Measurements from ENCODE around the genes FAM217B and SS18L1.

GRCh38 chr20:59035457-59035692 lies 3.2 kb upstream of the ATP5F1E start:
- PRO-cap = no peak

- PRO-cap = no peak
Observed at GRCh38 chr20:59040505-59040956, 2.1 kb downstream of the PRELID3B start.

GRCh38 chr20:59723267-59723630 lies 118.9 kb downstream of the PHACTR3 start:
- PRO-cap = no peak

DNA sequence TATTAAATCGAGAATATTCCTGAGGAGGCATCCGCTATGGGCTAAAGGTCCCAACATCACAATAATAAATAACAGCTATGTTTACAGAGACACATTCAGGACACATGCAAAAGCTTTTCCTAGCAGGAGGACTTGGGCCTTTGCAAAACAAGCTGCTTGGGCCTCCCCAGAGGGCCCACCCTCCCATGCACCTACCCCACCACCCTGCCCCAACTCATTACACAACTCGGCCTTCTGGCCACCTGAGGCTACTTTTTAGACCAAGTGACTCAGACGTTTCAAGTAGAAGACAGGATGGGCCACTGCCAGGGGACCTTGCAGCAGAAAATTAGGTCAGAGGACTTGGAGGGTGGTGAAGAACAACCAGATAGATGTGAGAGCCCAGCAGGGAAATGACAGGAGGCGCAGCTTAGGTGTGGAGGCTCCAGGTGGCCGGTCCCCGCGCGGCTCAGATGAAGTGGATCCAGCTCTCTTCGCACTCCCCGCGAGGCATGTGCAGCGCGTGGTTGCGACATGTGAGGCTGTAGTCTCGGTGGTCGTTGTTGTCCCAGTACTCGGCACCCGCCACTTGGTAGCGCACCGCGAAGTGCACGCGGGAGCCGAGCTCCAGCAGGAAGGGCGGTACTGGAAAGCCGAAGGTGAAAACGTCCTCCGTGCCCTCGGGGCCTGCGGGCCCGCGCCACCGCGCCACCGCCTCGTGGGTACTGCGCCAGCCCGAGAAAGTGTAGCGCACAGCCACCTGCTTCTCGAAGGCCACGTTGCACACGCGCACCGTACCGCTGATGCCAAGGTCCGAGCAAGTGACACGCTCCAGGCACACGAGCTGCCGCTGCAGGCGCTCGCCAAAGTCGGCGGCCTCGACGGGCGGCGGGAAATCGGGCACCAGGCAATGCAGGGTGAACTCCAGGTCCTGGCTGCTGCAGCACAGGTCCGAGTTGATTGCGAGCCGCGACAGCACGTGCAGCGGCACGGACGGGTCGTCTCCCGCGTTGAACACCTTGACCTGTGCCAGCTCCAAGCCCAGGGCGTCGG lies 1.2 kb downstream of the PPP1R3D start:
- PRO-cap = no peak

GRCh38 chr20:59940096-59941471 lies at the start of gene FAM217B:
Gene FAM217B (plus strand): TSS chr20:59940389.
- PRO-cap = bidirectional peak, plus-strand start at chr20:59940389, minus-strand start at chr20:59940293; unidirectional peak, minus-strand start at chr20:59940833; bidirectional peak, plus-strand start at chr20:59940853, minus-strand start at chr20:59940833

GRCh38 chr20:59993753-59994448 lies 35.7 kb downstream of the CDH26 start:
- PRO-cap = no peak

- PRO-cap = no peak
Observed at GRCh38 chr20:60054570-60055073, 96.4 kb downstream of the CDH26 start.

- PRO-cap = no peak
Observed at GRCh38 chr20:60087259-60088030, 129.2 kb downstream of the CDH26 start.

GRCh38 chr20:60750212-60750765 lies 501.8 kb upstream of the CDH4 start:
- PRO-cap = no peak

DNA sequence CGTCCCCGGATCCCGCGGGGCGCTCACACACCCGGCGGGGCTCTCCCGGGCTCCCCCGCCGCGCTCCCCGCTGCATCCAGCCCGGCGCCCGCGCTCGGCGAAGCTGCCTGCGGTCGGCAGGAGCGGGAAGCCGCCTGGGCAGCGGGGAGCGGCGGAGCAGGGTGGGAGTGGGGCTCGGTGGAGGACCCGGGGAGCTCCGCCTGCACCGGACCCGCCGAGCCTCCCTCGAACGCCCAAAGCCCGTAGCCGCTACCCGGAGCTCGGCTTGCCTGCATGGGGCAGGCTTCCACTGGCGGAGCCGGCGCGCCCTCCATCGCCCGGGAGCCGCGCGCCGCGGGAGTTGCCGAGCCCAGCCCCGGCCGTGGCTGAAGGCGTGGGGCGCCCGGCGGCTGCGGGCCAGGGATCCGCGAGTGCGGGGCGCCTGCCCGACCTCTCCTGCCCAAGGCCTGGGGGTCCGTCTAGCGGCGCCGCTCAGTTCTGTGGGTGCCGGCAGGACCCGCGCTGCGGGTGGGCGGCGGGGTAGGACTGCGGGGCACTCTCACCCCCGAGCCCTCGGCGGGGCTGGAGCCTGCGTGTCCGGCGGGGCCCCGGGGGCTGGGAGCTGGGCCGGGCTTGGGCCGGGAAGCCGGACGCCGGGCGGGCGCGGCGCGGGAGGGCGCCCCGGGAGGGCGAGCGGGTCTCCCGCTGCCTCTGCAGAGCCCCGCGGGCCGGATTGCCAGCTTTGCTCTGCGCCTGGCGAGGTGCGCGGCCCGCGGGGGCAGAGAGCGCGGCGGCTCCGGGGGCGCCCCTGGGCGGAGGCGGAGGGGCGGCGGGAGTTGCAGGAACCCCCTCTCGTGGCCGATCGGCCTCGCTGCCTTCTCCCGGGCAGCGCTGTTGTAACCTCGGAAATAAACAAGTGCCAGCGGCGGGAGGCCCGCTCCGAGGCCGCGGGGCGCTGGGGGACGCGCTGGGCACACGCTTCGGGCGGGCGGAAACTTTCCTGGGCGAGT lies 857 bp downstream of the CDH4 start:
- PRO-cap = no peak

DNA sequence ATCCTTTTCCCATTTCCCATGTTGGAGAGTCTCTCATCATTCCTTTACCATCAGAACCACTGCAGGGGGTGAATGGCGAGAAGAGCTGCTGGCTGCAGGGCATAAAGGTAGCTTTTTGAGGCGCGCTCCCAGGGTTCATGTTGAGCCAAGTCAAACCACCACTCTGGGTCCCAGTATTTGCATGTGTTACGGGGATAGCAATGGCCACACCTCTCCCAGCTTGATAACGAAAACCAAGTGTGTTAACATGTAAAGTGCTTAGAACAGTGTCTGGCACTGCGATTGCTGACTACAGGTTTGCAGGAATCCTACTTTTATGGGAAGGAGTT lies 396.5 kb downstream of the CDH4 start:
- PRO-cap = no peak

- PRO-cap = unidirectional peak, plus-strand start at chr20:62121511; unidirectional peak, plus-strand start at chr20:62121552; unidirectional peak, minus-strand start at chr20:62121705; unidirectional peak, minus-strand start at chr20:62121757; unidirectional peak, minus-strand start at chr20:62121857
Observed at GRCh38 chr20:62121122-62121968, 930 bp upstream of the LSM14B start.

DNA sequence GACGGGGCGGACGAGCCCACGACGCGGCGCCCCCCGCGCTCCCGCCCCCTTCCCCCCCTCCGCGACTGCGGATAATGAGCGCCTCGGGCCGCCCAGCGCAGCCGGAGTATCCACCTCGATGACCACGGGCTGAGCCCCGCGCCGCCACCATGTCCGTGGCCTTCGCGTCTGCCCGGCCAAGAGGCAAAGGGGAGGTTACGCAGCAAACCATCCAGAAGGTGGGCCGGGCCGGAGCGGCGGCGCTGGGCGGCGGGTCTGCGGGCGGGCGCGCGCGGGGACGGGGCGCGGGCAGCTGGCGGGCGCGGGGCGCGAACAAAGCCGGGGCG lies at the start of gene SS18L1:
SS18L1 (plus strand) TSS at position 98 of the 326 bp plus-strand sequence.
- PRO-cap = bidirectional peak, plus-strand start at position 100 of the sequence, minus-strand start outside the sequence

- PRO-cap = no peak
Observed at GRCh38 chr20:62143998-62144144, 302 bp downstream of the SS18L1 start.

GRCh38 chr20:62149231-62150072 lies 5.9 kb downstream of the SS18L1 start:
- PRO-cap = no peak

GRCh38 chr20:62179470-62180144 lies 3.2 kb upstream of the MTG2 start:
- PRO-cap = no peak

GRCh38 chr20:62246791-62247333 lies 8.5 kb downstream of the OSBPL2 start:
- PRO-cap = no peak

GRCh38 chr20:62310203-62311429 lies 7.8 kb downstream of the ADRM1 start:
- PRO-cap = no peak

- PRO-cap = bidirectional peak, plus-strand start at chr20:62365128, minus-strand start at chr20:62364954
Observed at GRCh38 chr20:62364847-62365588, 2.1 kb downstream of the LAMA5 start.

GRCh38 chr20:62369348-62369991 lies 2.4 kb upstream of the LAMA5 start:
- PRO-cap = no peak